HEK293 (cell line): ENCODE measurements around the genes STC2 and THOC3.

DNA sequence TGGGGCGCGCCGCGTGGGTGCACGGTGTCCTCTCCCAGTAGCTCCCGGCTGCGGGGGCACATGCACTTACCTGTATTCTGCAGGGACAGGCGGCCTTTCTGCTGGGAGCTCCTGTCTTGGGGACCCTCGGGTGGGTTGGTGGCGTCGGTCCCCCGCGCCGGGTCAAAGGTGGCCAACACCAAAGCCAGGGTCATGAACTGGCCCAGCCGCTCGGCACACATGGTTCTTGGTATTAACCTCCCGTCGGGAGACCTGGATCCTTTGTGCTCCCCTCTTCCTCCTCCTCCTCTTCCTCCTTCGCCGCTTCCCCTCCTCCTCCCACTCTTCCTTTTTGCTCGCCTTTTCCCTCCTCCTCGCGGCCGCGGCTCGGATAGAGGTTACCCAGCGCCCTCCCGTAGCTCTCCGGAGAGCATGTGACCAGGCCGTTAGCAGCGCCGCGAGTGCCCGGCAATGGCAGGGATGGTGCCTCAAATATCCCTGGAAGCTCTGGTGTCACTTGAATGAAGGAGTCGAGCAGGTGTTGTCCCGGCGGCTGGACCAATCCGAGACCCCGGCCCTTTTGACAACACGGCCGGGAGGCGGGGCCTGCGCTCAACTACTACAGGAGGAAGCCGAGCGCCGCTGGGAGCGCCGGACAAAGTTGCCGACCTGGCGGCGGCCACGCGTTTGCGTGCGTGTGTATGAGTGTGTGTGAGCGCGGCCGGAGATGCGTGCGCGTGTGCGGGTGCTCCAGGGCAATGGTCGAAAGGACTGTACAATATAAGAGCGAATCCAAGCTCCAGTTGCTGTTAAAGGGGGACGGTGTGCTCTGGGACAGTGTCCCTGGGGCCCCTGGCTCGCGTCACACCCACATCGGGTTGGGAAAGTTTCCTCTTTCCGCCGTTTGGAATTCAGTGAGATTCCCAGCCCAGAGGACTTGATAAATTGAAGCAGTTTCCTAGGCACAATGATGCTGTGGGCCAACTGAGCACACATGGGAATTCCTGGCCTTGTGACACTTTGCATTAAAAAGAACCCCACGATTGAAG lies at the start of gene STC2:
Gene STC2, minus strand, starts transcription at position 442 of the 1,028 bp plus-strand sequence.
- PRO-cap = bidirectional peak, plus-strand start at position 598 of the sequence, minus-strand start at position 442 of the sequence; bidirectional peak, plus-strand start outside the sequence, minus-strand start at position 862 of the sequence
- RRBS, 2 experiments = 1% methylated on average over 32 of the region's 71 CpGs

- PRO-cap = no peak
- RRBS, 2 experiments = no CpG with 5 or more reads among the region's 4 CpGs
Observed at GRCh38 chr5:173533671-173534058, 82.8 kb downstream of the BOD1 start.

DNA sequence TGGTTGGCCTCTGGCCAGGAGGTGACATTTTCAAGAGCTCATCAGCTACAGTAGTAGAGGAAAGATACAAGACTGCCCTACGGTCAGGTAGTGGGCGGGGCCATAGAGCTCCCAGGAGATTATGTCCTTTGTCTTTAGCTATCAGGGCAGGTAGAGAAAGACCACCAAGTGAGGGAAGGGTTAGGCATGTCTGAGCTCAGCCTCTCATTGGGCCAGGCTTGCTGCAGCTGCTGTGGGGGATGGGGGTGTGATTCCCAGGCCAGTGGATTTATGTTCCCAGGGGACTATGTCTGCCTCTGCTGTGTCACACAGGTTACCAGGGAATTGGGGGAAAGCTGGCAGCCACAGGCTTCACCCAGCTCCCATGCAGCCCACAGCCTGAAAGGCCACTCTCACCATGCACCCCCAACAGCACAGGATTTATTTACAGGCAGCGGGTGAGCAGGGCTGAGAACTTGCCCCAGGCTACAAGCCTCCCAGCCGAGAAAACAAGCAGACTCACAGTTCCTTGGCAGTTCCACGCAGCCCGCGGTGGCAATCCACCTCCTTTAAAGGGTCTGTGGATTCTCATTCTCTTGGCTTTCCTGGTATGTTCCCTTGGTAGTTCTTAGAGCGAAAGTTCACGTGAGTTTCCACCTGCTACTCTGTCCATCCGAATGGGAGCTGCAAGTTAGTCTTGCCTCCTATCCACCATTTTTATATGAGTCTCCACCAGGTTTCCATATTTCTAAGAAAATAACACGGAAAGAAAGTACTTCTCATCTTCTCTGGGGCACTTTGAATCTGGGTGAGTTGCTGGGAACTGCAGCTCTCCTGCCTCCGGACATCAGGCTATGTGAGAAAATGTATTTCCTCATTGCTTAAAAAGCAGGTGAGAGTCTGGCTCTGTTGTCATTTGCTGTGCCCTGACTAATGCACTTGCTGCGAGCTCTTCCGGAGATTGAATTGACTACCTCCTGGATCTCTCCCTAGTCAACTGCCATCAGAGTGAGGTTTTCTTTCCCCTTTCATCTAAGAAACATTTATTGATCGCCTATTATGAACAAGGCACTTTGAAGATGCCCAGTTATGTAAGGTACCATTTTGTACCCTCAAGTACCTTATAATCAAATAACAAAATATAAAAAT lies 37.8 kb upstream of the BOD1 start:
- PRO-cap = no peak
- RRBS, 2 experiments = 100% methylated on average over 2 of the region's 15 CpGs; no CpG with 5 or more reads in 1 of the 2 experiments

DNA sequence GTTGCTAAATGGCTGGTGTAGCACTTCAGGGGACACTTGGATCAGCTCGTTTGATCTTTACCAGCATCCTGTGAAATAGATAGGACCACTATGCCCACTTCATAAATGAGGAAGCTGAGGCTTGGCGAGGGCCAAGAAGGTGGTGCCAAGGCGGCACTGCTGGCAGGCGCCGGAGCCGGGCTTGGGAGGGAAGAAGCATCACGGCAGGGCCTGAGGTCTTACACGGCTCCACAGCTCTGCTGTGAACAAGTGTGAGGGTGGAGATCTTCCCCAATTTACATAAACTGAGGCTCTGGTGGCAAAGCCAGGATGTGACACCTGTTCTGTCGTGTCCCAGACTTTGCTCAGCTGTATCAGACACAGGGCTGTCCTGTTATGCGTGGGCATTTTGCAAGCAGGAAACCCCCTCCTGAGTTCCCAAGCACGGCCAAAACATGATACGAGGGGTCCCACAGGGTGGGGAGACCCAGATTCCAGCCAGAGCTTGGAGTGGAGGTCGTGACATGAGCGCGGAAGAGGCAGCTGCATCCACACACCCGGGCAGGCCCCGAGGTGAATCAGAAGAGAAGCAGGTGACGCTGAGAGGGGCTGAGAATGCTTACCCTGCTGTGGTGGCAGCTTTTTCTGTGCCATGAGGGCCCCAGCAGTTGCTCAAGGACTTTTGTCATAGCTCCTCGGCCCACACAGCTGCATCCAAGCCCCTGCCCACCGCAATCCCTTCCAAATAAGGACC lies 117.5 kb upstream of the BOD1 start:
- PRO-cap = no peak
- RRBS, 2 experiments = no CpG with 5 or more reads among the region's 20 CpGs

DNA sequence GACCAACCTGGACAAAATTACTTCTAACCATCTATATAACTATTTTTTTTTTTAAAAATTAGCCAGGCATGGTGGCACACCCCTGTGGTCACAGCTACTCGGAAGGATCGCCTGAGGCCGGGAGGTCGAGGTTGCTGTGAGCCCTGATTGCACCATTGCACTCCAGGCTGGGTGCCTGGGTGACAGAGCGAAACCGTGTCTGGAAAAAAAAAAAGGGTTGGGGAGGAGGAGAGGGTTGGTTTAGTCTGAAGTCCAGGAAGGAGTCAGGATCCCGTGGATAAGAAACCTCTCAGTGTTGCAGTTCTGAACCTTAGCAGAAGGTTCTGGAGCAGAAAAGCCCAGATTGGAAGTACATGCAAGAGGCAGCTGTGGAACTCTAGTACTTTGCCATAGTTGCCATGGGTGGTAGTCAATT lies 125.3 kb upstream of the CPEB4 start:
- PRO-cap = no peak
- RRBS, 2 experiments = no CpG with 5 or more reads among the region's 7 CpGs

- PRO-cap = no peak
- RRBS, 2 experiments = no CpG with 5 or more reads among the region's 7 CpGs
Observed at GRCh38 chr5:173850223-173850886, 37.8 kb upstream of the CPEB4 start.

GRCh38 chr5:173873026-173873352 lies 15.2 kb upstream of the CPEB4 start:
- PRO-cap = no peak
- RRBS, 2 experiments = no CpG with 5 or more reads among the region's 6 CpGs

DNA sequence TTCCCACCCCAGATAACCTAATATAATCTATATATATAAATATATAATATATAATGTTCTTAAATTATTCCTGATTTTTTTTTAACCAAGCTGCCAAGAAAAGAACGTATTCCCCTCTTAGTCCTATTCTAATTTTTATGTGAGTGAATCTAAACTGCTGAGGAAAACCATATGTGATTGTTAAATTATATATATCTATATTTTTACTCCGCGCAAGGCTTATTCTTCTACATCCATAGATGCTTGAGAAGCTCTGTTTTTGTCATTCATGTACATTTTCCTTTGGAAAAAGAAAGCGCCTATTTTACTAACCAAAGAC lies 944 bp downstream of the CPEB4 start:
- PRO-cap = no peak
- RRBS, 2 experiments = no CpG with 5 or more reads among the region's 4 CpGs

DNA sequence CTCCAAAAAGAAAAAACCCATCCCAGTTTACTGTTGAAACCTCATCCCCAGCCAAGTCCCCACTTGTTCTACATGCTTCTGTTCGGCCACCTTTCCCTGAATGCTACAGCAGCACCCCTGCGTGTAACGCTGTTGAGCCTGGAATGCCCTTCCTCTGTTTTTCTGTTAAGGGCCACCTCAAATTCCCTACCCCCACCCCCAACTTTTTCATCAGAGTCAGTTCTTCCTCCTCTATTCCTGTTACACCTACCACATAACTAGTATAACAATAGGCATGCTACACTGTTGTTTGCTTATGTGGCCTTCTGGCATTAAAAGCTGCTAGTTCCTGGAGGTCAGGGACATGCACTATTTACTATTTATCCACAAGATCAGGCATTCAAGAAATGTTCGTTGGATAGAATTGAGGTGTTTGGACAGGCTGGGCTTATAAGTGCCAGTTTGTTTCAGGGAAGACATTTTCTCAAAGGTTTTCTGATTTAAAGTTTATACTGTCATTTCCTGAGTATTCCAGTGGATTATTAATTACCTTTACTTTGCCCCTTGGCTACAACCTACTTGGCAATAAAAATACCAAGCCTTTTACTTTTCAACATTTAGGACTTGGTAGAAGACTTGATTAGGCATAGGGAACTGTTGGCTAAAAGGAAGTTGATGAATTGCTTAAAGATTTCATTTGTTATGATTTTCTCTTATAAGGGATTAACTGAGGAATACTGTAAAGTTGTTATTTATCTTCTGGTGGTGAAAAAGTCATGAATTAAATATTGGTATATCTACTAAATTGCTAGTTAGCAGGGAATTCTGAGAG lies 46.9 kb upstream of the C5orf47 start:
- PRO-cap = no peak
- RRBS, 2 experiments = no CpG with 5 or more reads among the region's 4 CpGs

GRCh38 chr5:173947608-173948233 lies 41.2 kb upstream of the C5orf47 start:
- PRO-cap = no peak
- RRBS, 2 experiments = no CpG with 5 or more reads among the region's 7 CpGs

DNA sequence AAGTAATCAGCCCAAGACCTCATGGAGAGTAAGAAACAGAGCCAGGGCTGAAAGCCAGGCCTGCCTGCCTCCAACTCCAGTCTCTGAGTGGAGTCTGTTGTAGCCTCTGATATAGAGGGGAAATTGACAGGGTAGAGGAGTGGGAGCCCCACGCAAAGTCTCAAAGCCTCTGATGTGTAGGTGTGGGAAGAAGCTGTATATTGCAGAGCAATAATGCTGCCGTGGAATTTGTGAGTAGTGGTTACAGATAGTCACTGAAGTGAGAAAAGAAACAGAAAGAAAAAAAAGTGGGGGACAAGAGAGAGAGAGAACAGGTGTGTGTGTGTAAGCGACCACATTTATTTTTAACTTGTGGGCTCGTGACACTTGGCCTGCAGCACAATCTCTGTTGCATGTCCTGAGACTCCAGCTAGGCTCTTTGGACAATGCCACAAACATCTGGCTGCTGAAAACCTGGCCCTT lies 227.8 kb downstream of the NSG2 start:
- PRO-cap = no peak
- RRBS, 2 experiments = no CpG with 5 or more reads among the region's 4 CpGs

- PRO-cap = no peak
- RRBS, 2 experiments = no CpG with 5 or more reads among the region's 26 CpGs
Observed at GRCh38 chr5:174418889-174419764, 305.3 kb upstream of the MSX2 start.

DNA sequence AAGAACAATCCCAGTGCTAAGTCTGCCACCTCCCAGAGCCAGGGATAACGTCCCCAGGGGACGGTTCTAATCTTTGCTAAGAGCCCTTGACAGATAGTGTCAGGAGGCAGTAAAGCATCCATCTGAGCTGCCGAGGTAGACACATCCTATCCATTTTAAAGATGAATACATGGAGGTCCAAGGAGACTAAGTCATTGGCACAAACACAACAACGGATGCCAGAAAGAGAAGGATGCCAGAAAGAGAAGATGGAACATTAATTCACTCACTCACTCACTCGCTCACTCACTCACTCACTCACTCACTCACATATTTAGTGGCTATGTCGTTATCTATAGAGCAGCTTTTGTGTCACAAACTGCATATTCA lies 298.3 kb upstream of the MSX2 start:
- PRO-cap = no peak
- RRBS, 2 experiments = no CpG with 5 or more reads among the region's 6 CpGs

- PRO-cap = no peak
- RRBS, 2 experiments = no CpG with 5 or more reads among the region's 12 CpGs
Observed at GRCh38 chr5:175867817-175868612, 3.4 kb upstream of the CPLX2 start.

DNA sequence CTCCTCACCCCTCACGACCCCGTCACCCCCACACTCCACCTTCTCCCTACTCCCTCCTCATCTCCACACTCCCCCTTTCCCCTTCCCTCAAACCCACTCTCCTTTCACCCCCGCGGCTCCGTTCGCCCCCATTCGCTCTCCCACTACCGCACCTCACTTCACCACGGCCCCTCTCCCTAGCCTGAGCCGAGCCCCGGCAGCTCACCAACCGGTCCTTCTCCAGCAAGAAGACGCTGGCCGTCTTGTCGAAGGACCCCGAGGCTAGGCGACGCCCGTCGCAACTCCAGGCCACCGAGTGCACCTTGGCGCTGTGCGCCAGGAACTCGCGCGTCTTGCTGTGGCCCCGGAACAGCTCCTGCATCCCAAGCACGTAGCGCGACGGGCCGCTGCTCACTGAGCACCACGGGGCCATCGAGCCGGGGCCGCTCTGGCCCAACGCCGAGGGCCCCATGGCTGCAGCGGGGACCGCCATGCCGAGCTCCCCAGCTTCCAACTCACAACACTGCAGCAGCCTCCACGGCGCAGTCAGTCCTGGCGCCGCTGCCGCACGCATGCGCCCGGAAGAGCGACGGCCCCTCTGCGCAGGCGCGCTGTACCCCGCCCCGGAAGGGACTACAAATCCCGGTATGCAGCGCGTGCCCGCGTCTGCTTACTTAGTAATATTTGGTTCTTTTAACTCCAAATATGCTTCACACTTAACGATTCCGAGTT lies at the start of gene THOC3:
Gene THOC3, minus strand, starts transcription at position 579 of the 711 bp plus-strand sequence.
- PRO-cap = unidirectional peak, plus-strand start at position 294 of the sequence; unidirectional peak, minus-strand start at position 339 of the sequence; bidirectional peak, plus-strand start outside the sequence, minus-strand start at position 567 of the sequence
- RRBS, 2 experiments = no CpG with 5 or more reads among the region's 63 CpGs

DNA sequence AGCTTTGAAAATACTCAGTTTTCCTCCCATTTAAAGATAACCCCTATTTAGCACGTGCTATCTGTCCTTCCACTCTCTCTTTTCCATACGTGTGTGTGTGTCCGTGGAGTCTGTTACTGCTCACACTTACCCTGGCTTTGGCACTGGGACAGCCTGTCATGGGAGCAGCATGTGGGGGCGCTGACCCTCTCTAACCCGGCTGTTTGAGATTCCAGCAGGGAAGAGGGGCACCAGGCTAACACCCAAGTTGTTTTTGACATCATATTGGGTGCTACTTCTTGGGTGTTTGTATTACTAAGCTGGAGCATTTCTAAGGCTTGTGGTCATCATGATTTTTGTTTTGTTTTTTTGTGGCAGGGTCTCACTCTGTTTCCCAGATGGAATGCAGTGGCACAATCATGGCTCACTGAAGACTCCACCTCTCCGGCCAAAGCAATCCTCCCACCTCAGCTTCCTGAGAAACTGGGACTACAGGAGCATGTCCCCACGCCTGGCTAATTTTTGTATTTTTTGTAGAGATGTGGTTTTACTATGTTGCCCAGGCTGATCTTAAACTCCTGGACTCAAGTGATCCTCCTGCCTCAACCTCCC lies 56.9 kb upstream of the SIMC1 start:
- PRO-cap = no peak
- RRBS, 2 experiments = no CpG with 5 or more reads among the region's 7 CpGs

GRCh38 chr5:176308530-176309151 lies 52.9 kb downstream of the KIAA1191 start:
- PRO-cap = no peak
- RRBS, 2 experiments = no CpG with 5 or more reads among the region's 5 CpGs

DNA sequence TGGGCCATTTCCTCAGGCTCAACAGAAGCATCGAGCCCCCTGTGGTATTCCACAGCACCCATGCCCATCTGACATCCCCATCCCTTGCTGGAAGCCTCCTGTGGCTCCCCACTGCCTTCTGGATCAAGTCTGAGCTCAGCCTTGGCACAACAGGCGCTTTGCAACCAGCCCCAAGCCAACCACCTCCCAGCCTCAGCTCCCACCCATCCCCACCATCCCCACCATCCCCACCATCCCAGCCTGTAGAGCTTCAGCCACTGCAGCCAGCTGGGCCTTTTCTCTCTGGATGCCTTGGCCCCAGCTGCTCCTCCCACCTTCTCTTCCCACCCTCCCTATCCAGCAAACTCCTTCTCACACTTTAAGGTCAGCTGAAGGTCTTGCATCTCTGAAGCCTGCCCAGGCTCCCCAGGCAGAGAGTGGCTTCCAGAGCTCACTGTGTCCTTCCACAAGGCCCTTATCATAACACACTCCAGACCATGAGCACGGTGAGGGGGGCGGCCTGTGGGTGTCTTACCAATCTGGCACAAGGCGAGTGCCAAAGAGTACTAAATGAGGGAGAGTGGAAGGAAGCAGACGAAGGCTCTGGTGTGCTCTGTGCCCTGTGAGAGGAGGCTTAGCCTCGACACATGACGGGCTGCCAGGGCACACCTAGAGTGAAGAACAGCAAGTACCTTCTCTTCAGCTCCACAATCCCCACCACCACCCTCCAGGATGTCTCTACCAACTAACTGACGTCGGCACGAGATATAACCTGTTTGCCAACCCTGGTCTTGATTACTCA lies 6.5 kb downstream of the HIGD2A start:
- PRO-cap = no peak
- RRBS, 2 experiments = no CpG with 5 or more reads among the region's 11 CpGs

DNA sequence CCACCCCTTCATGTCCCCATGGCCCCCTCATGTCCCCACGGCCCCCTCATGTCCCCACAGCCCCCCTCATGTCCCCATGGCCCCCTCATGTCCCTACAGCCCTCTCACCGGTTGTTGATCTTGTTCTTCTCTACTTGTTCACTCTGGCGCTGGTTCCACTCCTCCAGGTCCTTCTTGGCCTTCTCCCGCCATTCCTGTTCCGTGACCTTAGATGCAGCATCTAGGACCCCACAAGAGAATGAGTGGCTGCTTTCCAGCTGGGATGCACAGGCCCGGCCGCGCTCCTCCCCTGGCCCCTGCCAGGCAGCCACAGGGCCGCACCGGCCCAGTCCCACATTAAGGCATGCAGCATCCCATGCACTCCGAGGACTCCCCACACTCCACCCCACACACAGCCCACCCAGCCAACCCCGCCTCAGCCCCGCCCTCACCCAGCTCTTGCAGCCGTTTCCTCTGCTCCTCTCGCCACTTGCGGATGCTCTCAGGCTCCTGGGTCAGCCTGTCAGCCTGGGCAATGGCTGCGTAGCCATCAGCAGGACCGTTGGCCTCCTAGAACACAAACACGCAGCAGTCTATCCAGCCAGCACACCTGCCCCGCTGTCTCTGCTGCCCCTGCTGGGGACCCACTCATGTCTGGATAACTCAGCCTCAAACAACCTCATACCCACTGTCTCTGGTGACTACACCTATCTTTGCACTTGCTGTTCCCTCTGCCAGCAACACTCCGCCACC lies 9.1 kb downstream of the HIGD2A start:
- PRO-cap = no peak
- RRBS, 2 experiments = 96% methylated on average over 2 of the region's 21 CpGs; no CpG with 5 or more reads in 1 of the 2 experiments

- PRO-cap = no peak
- RRBS, 2 experiments = no CpG with 5 or more reads among the region's 10 CpGs
Observed at GRCh38 chr5:176653413-176654030, 6.2 kb downstream of the TSPAN17 start.